ENCODE data around the genes ZNF827, IQCM and GATB.

GRCh38 chr4:145870034-145870669 lies 68.5 kb downstream of the ZNF827 start:
- RAMPAGE, long total RNA, result no peak
- RRBS, 2 experiments, result no CpG with 5 or more reads among the region's 10 CpGs
CAGE:
- cytosol, long polyA minus RNA, result no peak
- cytosol, long polyA plus RNA, result no peak
- long polyA plus RNA, result no peak
- nucleolus, long total RNA, result no peak
- nucleus, long polyA plus RNA, result no peak
- nucleus, long total RNA, result no peak

GRCh38 chr4:145938087-145939231 lies at the start of gene ZNF827:
Gene ZNF827, minus strand, starts transcription at chr4:145938823.
- RAMPAGE, long total RNA, result start-site peak on the minus strand at chr4:145938792-145938973, 328 and 315 reads in 2 replicates
- RRBS, 2 experiments, result no CpG with 5 or more reads among the region's 49 CpGs
CAGE:
- cytosol, long polyA minus RNA, result no peak
- cytosol, long polyA plus RNA, result start-site peak on the minus strand at chr4:145938384-145938446, 80 and 118 reads in 2 replicates; start-site peak on the minus strand at chr4:145938767-145938963, 86 and 109 reads in 2 replicates
- long polyA plus RNA, result start-site peak on the minus strand at chr4:145938379-145938489, 166 and 211 reads in 2 replicates; start-site peak on the minus strand at chr4:145938772-145938942, 144 and 25 reads in 2 replicates
- nucleolus, long total RNA, result start-site peak on the minus strand at chr4:145938194-145938230, 17 reads; start-site peak on the minus strand at chr4:145938414-145938466, 212 reads; start-site peak on the minus strand at chr4:145938810-145938890, 285 reads
- nucleus, long polyA plus RNA, result start-site peak on the minus strand at chr4:145938393-145938991, 918 and 1,089 reads in 2 replicates
- nucleus, long total RNA, result no peak

GRCh38 chr4:146058908-146059530 lies 116.5 kb upstream of the LSM6 start:
- RAMPAGE, long total RNA, result start-site peak on the minus strand at chr4:146059221-146059263, 21 and 47 reads in 2 replicates
- RRBS, 2 experiments, result no CpG with 5 or more reads among the region's 2 CpGs
CAGE:
- cytosol, long polyA minus RNA, result no peak
- cytosol, long polyA plus RNA, result start-site peak on the minus strand at chr4:146059258-146059271, 23 and 26 reads in 2 replicates
- long polyA plus RNA, result start-site peak on the minus strand at chr4:146059019-146059283, 61 and 43 reads in 2 replicates
- nucleolus, long total RNA, result no peak
- nucleus, long polyA plus RNA, result start-site peak on the minus strand at chr4:146058833-146059064, 18 and 27 reads in 2 replicates; start-site peak on the minus strand at chr4:146059214-146059403, 89 and 168 reads in 2 replicates
- nucleus, long total RNA, result no peak

DNA sequence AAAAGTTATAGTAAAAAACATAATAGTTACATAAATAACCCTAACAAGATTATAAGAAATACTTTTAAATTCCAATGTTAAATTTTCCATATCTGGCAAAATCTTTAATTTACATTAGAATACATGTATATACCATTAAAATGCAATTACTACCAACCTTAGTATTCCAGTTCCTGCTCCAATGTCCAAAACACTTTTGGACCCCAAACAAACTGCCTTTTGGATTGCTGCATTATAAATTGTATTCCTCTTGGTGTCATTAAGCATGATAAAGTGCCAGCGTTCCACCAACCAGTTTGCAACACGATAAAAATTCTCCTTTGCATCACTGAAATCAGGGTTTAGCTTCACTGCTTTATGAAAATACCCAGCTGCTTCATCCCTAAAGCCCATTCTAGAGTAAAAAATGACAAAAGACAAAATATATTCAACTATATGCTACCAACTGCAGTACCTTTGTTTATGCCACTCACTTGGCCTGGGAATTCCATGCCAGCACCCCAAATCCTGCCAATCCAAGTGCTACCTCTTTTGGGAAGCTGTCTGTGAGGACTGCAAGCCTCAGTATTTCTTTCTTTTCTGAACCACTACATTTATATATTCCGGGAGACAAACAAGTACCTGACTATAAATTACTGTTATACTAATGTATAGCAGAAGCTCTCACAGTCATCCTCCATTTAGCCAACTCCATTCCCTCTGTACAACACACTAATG lies 10.3 kb downstream of the PRMT9 start:
- RAMPAGE, long total RNA, result no peak
- RRBS, 2 experiments, result no CpG with 5 or more reads among the region's 3 CpGs
CAGE:
- cytosol, long polyA minus RNA, result no peak
- cytosol, long polyA plus RNA, result no peak
- long polyA plus RNA, result no peak
- nucleolus, long total RNA, result no peak
- nucleus, long polyA plus RNA, result no peak
- nucleus, long total RNA, result no peak

DNA sequence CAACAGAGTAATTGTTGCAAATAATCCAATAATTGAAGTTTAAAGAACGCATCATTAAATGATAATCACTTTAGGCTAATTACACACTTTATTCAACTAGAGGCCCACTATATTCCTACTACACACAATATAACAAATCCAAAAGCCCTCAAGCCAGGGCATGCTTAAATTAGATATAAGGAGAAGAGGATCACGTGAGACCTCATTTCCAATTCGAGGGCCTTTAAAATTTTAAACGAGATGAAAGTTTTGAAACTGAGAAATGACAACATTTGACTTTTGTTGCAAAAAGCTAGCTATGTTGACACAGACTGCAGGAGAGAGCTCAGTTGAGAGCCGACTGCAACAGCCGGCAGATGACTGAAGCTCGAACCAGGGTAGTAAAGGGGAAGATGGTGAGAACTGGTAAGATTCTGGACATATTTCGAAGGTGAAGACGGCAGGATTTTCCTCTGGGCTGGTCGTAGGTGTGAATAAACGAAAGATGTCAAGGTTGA lies 851 bp downstream of the PRMT9 start:
- RAMPAGE, long total RNA, result no peak
- RRBS, 2 experiments, result no CpG with 5 or more reads among the region's 11 CpGs
CAGE:
- cytosol, long polyA minus RNA, result no peak
- cytosol, long polyA plus RNA, result no peak
- long polyA plus RNA, result no peak
- nucleolus, long total RNA, result no peak
- nucleus, long polyA plus RNA, result no peak
- nucleus, long total RNA, result no peak

GRCh38 chr4:148059461-148060091 lies 327.7 kb downstream of the ARHGAP10 start:
- RAMPAGE, long total RNA, result no peak
- RRBS, 2 experiments, result no CpG with 5 or more reads among the region's 9 CpGs
CAGE:
- cytosol, long polyA minus RNA, result no peak
- cytosol, long polyA plus RNA, result no peak
- long polyA plus RNA, result no peak
- nucleolus, long total RNA, result no peak
- nucleus, long polyA plus RNA, result no peak
- nucleus, long total RNA, result no peak

- RAMPAGE, long total RNA, result no peak
- RRBS, 2 experiments, result no CpG with 5 or more reads among the region's 6 CpGs
CAGE:
- cytosol, long polyA minus RNA, result no peak
- cytosol, long polyA plus RNA, result no peak
- long polyA plus RNA, result no peak
- nucleolus, long total RNA, result no peak
- nucleus, long polyA plus RNA, result no peak
- nucleus, long total RNA, result no peak
Measured at GRCh38 chr4:148954066-148954525, 511.9 kb upstream of the NR3C2 start.

DNA sequence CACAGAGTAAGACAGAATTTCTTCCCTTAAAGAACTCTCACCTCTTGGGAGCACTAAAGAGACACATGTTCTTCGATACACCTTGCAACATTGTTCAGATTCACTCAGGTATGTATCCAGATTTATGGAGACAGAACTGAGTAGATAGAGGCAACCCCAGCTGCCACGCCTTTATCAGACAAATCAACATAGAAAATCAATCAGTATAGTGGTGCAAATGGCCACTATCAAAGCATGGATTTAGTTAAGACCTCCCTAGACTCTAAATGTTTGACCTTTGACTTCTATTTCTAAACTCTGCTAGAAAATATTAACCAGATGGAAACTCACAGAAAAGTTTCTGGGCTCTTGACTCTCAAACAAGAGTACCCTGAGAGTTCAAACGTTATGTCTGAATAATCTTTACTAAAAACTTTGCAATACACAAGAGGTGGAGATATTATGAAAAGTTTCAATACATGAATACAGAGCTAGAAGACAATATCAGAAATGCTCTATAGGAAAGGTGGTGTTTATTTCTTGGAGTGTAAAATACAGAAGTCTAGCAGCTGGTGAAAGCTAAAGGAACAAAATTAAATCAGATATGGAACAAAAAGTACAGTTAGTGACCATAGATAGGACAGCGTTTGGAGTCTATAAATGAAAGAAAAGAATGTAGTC lies 411.4 kb downstream of the IQCM start:
- RAMPAGE, long total RNA, result no peak
- RRBS, 2 experiments, result no CpG with 5 or more reads among the region's 4 CpGs
CAGE:
- cytosol, long polyA minus RNA, result no peak
- cytosol, long polyA plus RNA, result no peak
- long polyA plus RNA, result no peak
- nucleolus, long total RNA, result no peak
- nucleus, long polyA plus RNA, result no peak
- nucleus, long total RNA, result no peak

DNA sequence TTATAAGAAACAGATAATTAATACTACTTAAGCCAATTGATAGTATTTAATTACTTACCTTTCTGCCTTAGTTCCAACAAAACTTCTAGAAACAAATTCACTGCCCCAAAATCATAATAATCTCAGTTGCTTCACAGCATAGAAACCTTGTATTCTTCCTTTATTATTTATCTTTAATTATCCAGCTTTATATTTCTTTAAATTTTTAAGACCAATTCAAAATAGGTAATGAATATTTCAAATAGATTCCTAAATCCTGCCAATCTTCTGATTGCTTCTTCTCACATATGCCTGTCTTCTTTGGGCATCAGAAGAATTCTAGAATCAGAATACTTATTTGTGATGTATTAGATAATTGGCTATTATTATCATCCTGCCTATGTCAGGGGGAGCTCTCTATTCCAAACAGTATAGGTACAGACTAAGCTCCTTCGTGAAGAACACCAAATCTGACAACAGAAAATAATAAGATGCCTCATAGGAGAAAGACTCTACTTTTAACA lies at the start of gene IQCM:
IQCM (minus strand) TSS at position 302 of the 503 bp plus-strand sequence.
- RAMPAGE, long total RNA, result no peak
- RRBS, 2 experiments, result no CpG with 5 or more reads among the region's 1 CpG
CAGE:
- cytosol, long polyA minus RNA, result no peak
- cytosol, long polyA plus RNA, result no peak
- long polyA plus RNA, result no peak
- nucleolus, long total RNA, result no peak
- nucleus, long polyA plus RNA, result no peak
- nucleus, long total RNA, result no peak

GRCh38 chr4:149997952-149998492 lies 80.2 kb upstream of the DCLK2 start:
- RAMPAGE, long total RNA, result no peak
- RRBS, 2 experiments, result no CpG with 5 or more reads among the region's 2 CpGs
CAGE:
- cytosol, long polyA minus RNA, result no peak
- cytosol, long polyA plus RNA, result no peak
- long polyA plus RNA, result no peak
- nucleolus, long total RNA, result no peak
- nucleus, long polyA plus RNA, result no peak
- nucleus, long total RNA, result no peak

DNA sequence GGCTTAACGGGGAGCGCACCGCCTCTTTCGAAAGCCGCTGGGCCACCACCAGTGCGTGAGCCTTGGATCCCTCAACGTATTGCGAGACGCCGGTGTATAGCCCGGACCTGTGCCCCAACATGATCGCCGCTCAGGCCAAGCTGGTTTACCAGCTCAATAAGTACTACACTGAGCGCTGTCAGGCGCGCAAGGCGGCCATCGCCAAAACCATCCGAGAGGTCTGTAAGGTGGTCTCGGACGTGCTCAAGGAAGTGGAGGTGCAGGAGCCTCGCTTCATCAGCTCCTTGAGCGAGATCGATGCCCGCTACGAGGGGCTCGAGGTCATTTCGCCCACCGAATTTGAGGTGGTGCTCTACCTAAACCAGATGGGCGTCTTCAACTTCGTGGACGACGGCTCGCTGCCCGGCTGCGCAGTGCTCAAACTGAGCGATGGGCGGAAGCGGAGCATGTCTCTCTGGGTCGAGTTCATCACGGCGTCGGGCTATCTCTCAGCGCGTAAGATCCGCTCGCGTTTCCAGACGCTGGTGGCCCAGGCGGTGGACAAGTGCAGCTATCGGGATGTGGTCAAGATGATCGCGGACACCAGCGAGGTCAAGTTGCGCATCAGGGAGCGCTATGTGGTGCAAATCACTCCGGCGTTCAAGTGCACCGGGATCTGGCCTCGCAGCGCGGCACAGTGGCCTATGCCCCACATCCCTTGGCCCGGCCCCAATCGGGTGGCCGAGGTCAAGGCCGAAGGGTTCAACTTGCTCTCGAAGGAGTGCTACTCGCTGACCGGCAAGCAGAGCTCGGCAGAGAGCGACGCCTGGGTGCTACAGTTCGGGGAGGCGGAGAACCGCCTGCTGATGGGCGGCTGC lies 1.2 kb downstream of the MAB21L2 start:
- RAMPAGE, long total RNA, result no peak
- RRBS, 2 experiments, result 94 to 99% methylated on average over 11 of the region's 76 CpGs
CAGE:
- cytosol, long polyA minus RNA, result no peak
- cytosol, long polyA plus RNA, result no peak
- long polyA plus RNA, result no peak
- nucleolus, long total RNA, result no peak
- nucleus, long polyA plus RNA, result no peak
- nucleus, long total RNA, result no peak

DNA sequence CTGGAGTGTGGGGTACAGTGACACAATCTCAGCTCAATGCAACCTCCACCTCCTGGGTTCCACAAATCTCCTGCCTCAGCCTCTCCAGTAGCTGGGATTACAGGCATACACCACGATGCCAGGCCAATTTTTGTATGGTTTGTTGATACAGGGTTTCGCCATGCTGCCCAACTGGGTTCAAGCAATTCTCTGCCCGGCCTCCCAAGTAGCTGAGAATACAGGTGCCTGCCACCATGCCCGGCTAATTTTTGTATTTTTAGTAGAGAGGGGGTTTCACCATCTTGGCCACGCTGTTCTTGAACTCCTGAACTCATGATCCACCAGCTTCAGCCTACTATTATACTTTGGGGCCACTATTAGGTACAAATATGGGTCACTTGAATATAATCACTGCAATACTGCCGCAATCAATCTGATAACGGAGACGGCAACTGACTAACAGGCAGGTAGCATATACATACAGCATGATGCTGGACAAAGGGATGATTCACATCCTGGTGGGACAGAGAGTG lies 11.1 kb downstream of the LRBA start:
- RAMPAGE, long total RNA, result no peak
- RRBS, 2 experiments, result no CpG with 5 or more reads among the region's 8 CpGs
CAGE:
- cytosol, long polyA minus RNA, result no peak
- cytosol, long polyA plus RNA, result no peak
- long polyA plus RNA, result no peak
- nucleolus, long total RNA, result no peak
- nucleus, long polyA plus RNA, result no peak
- nucleus, long total RNA, result no peak

- RAMPAGE, long total RNA, result no peak
- RRBS, 2 experiments, result no CpG with 5 or more reads among the region's 2 CpGs
CAGE:
- cytosol, long polyA minus RNA, result no peak
- cytosol, long polyA plus RNA, result no peak
- long polyA plus RNA, result no peak
- nucleolus, long total RNA, result no peak
- nucleus, long polyA plus RNA, result no peak
- nucleus, long total RNA, result no peak
Measured at GRCh38 chr4:151167949-151168350, 68.5 kb downstream of the RPS3A start.

- RAMPAGE, long total RNA, result no peak
- RRBS, 2 experiments, result no CpG with 5 or more reads among the region's 3 CpGs
CAGE:
- cytosol, long polyA minus RNA, result no peak
- cytosol, long polyA plus RNA, result no peak
- long polyA plus RNA, result no peak
- nucleolus, long total RNA, result no peak
- nucleus, long polyA plus RNA, result no peak
- nucleus, long total RNA, result no peak
Measured at GRCh38 chr4:151198631-151199075, 78.3 kb upstream of the PRSS48 start.

GRCh38 chr4:151649325-151650358 lies 111.2 kb downstream of the GATB start:
- RAMPAGE, long total RNA, result no peak
- RRBS, 2 experiments, result no CpG with 5 or more reads among the region's 25 CpGs
CAGE:
- cytosol, long polyA minus RNA, result no peak
- cytosol, long polyA plus RNA, result no peak
- long polyA plus RNA, result no peak
- nucleolus, long total RNA, result no peak
- nucleus, long polyA plus RNA, result no peak
- nucleus, long total RNA, result no peak

GRCh38 chr4:151760281-151760878 lies 427 bp downstream of the GATB start:
- RAMPAGE, long total RNA, result no peak
- RRBS, 2 experiments, result no CpG with 5 or more reads among the region's 18 CpGs
CAGE:
- cytosol, long polyA minus RNA, result no peak
- cytosol, long polyA plus RNA, result no peak
- long polyA plus RNA, result no peak
- nucleolus, long total RNA, result no peak
- nucleus, long polyA plus RNA, result no peak
- nucleus, long total RNA, result no peak

GRCh38 chr4:151760879-151761630 lies at the start of gene GATB:
Gene GATB, minus strand, starts transcription at chr4:151761007.
- RAMPAGE, long total RNA, result start-site peak on the minus strand at chr4:151760990-151761008, 96 and 81 reads in 2 replicates
- RRBS, 2 experiments, result no CpG with 5 or more reads among the region's 31 CpGs
CAGE:
- cytosol, long polyA minus RNA, result no peak
- cytosol, long polyA plus RNA, result start-site peak on the minus strand at chr4:151760980-151761018, 264 and 920 reads in 2 replicates
- long polyA plus RNA, result start-site peak on the minus strand at chr4:151760980-151760995, 208 and 282 reads in 2 replicates
- nucleolus, long total RNA, result start-site peak on the plus strand at chr4:151761180-151761258, 33 reads
- nucleus, long polyA plus RNA, result start-site peak on the minus strand at chr4:151760982-151761000, 126 and 275 reads in 2 replicates
- nucleus, long total RNA, result no peak

- RAMPAGE, long total RNA, result no peak
- RRBS, 2 experiments, result no CpG with 5 or more reads among the region's 12 CpGs
CAGE:
- cytosol, long polyA minus RNA, result no peak
- cytosol, long polyA plus RNA, result no peak
- long polyA plus RNA, result no peak
- nucleolus, long total RNA, result no peak
- nucleus, long polyA plus RNA, result no peak
- nucleus, long total RNA, result no peak
Measured at GRCh38 chr4:151991335-151992181, 230.8 kb upstream of the GATB start.

DNA sequence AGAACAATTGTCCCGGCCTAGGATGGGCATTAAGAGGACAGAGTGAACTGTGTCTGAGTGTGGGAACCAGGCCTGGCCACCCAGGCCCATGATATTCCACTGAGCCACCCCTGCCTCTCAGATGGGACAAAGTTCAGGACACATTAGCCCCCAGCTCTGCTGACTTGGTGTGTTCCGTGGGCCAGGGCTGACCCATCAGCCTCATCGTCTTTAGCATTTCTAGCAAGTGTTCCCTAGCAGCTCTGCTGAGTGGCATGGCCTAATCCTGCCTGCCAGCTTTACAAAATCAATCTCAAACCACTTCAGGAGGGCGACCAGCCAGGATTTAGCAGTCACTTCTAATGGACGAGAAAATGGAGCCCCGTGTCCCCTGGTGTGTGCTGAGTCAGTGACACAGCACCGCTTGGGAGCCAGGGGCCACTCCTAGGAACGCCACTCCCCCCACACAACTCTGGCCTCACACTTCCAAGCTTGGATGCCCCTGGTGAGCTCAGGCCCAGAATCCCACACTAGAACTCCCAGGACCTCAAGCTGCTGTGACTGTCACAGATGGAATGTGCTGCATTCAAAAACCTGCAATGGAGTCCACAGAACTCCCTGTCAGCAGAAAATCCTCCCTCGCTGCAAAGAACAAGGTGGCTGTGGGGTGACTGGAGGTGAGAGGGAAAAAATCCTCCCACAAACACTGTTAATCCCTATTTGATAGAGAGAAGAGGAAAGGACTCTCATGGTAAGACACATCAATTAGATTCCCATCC lies 311.2 kb upstream of the GATB start:
- RAMPAGE, long total RNA, result no peak
- RRBS, 2 experiments, result no CpG with 5 or more reads among the region's 9 CpGs
CAGE:
- cytosol, long polyA minus RNA, result no peak
- cytosol, long polyA plus RNA, result no peak
- long polyA plus RNA, result no peak
- nucleolus, long total RNA, result no peak
- nucleus, long polyA plus RNA, result no peak
- nucleus, long total RNA, result no peak

GRCh38 chr4:152485739-152486220 lies 50.1 kb downstream of the FBXW7 start:
- RAMPAGE, long total RNA, result no peak
- RRBS, 2 experiments, result no CpG with 5 or more reads among the region's 4 CpGs
CAGE:
- cytosol, long polyA minus RNA, result no peak
- cytosol, long polyA plus RNA, result no peak
- long polyA plus RNA, result no peak
- nucleolus, long total RNA, result no peak
- nucleus, long polyA plus RNA, result no peak
- nucleus, long total RNA, result no peak